NCI-H460 (cell line): ENCODE data around the genes CMTM8 and SUSD5.

DNA sequence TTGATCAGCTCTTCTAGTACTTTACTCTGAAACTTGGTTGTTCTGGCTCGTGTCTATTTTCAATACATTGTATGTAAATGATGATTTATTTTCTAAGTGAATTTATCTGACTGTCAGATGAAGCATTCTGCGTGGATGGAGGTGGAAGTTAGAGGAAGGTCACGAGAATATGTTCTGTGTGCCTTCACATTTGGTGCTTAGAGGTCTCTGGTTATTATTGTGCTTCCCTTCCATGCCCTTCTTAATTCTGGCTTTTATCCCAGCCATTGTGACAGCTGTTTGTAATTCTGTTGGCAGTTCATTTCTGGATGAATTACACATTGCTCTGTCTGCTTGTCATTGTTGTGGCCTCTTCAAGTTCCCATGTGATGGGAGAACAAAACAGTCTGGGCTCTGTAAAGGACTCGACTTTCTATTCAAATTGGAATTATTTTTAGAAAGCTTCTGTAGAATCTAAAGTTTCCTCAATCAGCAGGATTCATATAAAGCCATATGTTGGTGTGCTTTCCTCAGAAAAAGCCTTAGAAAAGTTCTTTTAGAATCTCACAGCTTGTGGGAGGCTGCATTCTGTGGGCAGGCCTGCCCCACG, 397.3 kb upstream of the AZI2 start:
RAMPAGE:
- cytosol, long total RNA: no peak
- long total RNA: no peak
- nucleus, long total RNA: no peak

RAMPAGE:
- cytosol, long total RNA: no peak
- long total RNA: no peak
- nucleus, long total RNA: no peak
Measured at GRCh38 chr3:30004274-30004821, 602.1 kb upstream of the TGFBR2 start.

RAMPAGE:
- cytosol, long total RNA: no peak
- long total RNA: no peak
- nucleus, long total RNA: no peak
Measured at GRCh38 chr3:30161434-30161779, 445.0 kb upstream of the TGFBR2 start.

GRCh38 chr3:30332118-30332730, 274.2 kb upstream of the TGFBR2 start:
RAMPAGE:
- cytosol, long total RNA: no peak
- long total RNA: no peak
- nucleus, long total RNA: no peak

DNA sequence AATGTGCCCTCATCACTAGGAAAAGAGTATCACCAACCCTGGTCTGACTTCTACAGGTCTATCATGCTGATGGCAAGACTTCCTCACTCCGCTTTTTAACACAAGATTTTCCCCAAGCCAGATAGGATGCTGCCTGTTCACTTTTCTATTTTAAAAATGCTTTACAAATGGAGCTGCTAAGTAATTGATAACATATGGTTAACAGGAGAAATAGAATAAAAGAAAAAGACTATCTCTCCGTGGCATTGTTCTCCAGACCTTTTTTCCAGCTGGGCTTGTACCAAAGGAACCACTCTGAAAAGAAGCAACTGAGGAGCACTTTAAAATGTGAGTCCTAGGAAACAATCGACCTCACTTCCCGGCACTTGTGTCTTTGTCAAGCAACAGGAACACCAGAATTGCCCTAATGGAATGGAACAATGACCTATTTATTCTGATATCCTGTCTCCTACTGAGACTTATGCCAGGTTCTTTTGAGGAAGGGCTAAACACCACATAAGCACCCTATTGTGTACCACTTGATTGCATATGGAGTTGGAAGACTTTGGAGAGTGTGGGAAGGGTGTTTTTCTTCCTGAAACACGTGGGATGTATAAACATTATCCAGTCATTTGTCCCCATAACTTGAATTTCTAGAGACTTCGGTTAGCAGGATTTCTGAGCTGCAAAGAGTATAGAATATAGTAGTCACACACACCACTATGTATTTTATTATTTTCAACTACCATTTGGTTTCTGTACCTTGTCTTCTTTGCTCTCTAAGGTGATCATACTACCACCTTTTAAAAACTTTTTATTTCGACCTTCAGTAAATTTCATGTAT, 56.8 kb upstream of the TGFBR2 start:
RAMPAGE:
- cytosol, long total RNA: no peak
- long total RNA: no peak
- nucleus, long total RNA: no peak

GRCh38 chr3:30552983-30553192, 53.5 kb upstream of the TGFBR2 start:
RAMPAGE:
- cytosol, long total RNA: no peak
- long total RNA: no peak
- nucleus, long total RNA: no peak

GRCh38 chr3:30666851-30667405, 60.5 kb downstream of the TGFBR2 start:
RAMPAGE:
- cytosol, long total RNA: no peak
- long total RNA: no peak
- nucleus, long total RNA: no peak

DNA sequence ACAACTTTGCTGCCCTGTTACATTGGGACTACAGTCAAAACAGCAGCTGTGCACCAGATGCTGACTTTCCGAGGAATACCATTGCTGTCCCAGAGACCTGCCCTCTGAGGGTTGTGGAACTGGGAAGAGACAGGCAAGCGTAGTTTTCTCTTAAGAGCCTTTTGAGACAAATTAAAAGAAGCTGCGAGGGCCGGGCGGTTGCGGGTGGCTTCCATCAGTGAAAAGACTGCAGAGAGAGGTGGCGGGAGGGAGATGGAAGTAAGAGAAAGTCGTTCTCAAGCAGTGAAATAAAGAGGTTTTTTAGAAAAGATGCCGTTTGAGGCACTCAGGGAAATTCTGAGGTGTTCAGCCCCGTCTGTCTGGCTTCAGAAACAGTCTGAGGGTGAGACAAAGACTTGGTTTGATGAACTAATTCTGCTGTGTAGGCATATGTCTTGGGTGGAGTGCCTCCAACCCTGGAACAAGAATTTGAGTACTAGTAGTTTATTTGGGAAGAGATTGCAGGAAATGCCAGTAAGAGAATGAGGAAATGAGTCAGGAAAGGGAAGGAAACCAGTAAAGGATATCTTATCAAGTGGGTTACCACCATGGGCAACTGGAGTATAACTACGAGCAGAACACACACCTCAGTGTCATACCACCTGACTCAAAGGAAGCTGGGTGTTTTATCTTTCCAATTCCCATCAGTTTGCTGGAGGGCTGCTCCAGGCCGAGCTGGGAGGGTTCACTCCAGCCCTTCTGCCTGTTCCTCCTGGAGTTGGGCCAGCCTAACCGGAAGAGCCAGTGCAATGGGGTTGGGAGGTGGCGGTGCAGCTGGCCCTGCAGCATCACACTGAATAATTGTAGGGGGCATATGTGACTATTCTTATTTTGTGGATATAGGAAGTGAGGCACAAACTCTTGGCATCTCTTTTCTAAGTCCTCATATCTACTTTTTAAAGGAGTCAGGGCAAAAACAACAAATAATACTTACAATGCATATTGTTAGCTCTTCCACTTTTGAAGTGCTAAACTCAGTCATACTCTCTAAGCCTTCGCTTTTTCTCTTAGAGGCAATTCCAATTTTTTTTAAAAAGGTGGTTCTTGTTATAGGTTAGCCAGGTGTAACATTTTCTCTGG, 75.3 kb downstream of the TGFBR2 start:
RAMPAGE:
- cytosol, long total RNA: no peak
- long total RNA: no peak
- nucleus, long total RNA: no peak

RAMPAGE:
- cytosol, long total RNA: no peak
- long total RNA: no peak
- nucleus, long total RNA: no peak
Measured at GRCh38 chr3:31288600-31289135, 244.1 kb upstream of the STT3B start.

DNA sequence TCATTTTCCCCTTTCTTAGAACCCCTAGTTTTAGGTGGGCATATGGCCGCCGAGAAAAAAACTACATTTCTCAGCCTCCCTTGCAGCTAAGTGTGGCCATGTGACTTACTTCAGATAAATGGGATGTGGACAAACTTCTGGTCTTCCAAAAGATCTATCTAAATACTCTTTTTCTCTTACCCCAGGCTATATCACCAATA, 53.0 kb upstream of the STT3B start:
RAMPAGE:
- cytosol, long total RNA: no peak
- long total RNA: no peak
- nucleus, long total RNA: no peak

RAMPAGE:
- cytosol, long total RNA: no peak
- long total RNA: no peak
- nucleus, long total RNA: no peak
Measured at GRCh38 chr3:31917429-31917856, 63.6 kb downstream of the OSBPL10 start.

GRCh38 chr3:32238428-32239211, at the start of gene CMTM8:
CMTM8 (plus strand) TSS chr3:32238680.
RAMPAGE:
- cytosol, long total RNA: no peak
- long total RNA: no peak
- nucleus, long total RNA: no peak

RAMPAGE:
- cytosol, long total RNA: no peak
- long total RNA: no peak
- nucleus, long total RNA: no peak
Measured at GRCh38 chr3:32569355-32569937, 1.2 kb downstream of the DYNC1LI1 start.

DNA sequence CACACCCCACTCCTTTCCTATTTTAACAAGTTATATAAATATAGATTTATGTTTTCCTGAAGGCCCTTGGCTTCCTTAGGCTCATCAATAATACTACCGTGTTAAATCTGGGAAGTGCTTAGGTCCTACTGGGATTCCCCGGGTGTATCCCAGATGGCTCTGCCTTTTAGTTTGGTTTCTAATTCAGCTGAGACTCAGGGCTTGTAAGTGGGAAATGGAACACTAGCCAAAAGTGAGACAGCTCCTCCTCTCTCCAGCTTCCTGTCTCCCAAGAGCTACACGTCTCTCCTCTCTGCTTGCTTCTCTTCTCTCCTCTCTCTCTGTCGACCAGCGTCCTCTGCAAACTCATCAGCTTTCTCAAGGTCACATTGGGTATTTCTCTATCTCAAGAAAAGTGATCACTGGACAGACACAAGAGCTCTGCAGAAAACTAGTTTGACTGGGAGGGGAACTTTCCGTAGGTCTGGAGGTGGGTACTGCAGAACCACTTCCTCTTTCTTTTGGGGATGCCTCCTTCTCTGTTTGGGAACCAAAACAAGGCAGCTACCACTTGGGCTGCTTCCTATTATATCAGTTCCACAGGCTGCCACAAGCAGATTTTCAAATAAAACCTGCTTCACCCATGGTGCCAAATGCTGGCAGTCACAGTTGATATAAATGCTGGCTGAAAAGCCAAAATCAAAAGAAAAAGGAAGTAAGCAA, 7.0 kb upstream of the DYNC1LI1 start:
RAMPAGE:
- cytosol, long total RNA: no peak
- long total RNA: no peak
- nucleus, long total RNA: no peak

DNA sequence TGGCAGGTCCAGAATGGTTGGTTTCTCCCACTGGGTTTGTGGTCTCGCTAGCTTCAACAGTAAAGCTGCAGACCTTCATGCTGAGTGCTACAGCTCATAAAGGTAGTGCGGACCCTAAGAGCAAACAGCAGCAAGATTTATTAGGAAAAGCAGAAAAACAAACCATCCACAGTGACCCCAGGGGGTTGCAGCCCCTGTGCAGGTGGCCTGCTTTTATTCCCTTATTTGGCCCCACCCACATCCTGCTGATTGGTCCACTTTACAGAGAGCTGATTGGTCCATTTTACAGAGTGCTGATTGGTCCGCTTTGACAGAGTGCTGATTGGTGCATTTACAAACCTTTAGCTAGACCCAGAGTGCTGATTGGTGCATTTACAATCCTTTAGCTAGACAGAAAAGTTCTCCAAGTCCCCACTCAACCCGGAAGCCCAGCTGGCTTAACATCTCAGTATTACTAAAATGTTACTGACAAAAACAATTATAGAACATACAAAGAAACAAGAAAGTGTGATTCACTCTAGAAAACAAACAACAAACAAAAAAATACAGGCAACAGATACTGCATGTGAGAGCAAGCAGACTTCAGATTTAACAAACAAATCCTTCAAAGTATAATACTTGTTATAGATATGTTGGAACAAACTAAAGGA, 11.2 kb upstream of the CNOT10 start:
RAMPAGE:
- cytosol, long total RNA: no peak
- long total RNA: no peak
- nucleus, long total RNA: no peak

RAMPAGE:
- cytosol, long total RNA: no peak
- long total RNA: no peak
- nucleus, long total RNA: no peak
Measured at GRCh38 chr3:32800391-32800883, 17.4 kb upstream of the TRIM71 start.

DNA sequence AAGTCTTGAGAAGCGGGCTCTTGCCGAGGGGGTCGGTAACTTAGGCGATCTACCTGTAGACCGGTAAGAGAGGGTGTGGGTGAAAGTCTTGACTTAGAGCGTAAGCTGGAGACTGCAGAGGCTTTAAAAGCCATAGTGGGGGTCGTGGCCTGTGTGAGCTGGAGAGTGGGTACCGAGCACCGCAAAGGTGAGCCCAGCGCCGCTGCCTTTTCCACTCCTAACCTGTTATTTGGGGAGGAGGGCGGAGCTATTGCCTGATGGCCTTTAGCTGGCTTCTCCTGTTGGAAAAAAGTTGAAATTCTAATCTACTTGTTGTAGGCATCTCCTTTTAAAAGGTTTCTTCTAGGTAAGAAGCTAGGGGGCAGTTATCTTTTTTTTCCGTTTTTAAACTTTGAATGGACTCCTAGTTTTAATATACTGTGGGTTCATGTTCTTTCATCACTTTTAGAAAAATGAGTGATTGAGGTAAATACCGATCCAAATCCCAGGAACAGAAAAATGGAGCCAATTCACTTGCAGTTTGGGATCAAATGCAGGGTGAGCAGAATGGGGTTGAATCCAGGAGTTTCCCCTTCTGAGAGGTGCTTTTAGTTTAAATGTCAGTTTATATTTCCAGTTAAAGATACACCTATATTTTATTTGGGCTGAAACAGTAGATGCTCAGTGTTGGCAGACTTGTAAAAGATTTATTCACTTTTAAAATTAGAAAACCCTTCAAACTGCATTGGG, 2.4 kb downstream of the TRIM71 start:
RAMPAGE:
- cytosol, long total RNA: no peak
- long total RNA: no peak
- nucleus, long total RNA: no peak

GRCh38 chr3:32843426-32843970, 25.7 kb downstream of the TRIM71 start:
RAMPAGE:
- cytosol, long total RNA: no peak
- long total RNA: no peak
- nucleus, long total RNA: no peak

GRCh38 chr3:33218390-33219382, at the start of gene SUSD5:
SUSD5 (minus strand) TSS chr3:33218810.
RAMPAGE:
- cytosol, long total RNA: no peak
- long total RNA: no peak
- nucleus, long total RNA: no peak

DNA sequence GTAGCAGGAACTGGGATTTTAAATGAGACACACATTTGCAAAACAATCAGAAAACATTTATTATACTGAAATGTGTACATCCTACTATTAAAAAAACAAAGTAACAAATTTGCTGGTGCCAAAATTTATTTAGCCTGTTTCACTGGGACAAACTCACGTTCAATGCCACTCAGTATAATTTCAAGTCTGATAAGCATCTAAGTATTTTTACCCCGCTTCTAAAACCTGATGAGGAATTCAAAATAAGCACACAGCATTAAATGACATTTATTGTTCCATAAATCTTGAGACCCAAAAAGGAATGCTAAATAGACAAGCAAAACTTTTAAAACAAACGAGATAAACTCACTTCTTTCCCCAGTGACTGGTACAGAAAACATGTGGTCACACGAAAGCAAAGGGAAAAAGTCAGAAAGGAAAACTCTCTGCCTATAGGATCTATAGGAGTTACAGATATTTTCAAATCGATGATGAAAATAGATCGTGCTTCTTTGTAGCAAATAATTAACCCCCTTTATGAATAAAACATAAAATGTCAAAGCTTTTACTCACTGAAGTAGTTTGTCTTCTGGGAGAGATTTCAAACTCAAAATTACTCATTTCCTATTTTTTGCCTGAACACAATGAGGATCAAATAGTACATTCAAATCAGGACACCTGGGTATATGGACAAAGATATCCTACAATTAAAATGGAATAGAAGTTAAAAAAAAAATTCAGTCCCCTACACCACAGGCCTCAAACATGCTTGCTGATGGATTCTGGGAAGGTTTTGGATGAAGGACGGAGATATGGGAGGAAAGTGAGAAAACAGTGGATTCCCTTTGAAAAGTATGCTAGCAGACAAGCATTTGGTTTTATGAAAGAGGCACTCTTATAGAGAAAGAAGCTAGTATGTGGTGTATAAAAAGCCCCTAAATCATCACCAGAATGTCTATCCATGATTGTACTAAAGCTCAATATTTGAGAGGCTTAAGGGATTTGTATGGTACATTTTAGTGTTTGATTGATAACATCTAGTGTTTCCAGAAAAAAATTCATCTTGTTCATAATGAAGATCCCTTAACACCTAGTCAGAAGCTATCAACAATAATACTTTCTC, 51.6 kb downstream of the UBP1 start:
RAMPAGE:
- cytosol, long total RNA: no peak
- long total RNA: no peak
- nucleus, long total RNA: no peak